ENCODE results near the genes CHI3L1 and BTG2.

DNA sequence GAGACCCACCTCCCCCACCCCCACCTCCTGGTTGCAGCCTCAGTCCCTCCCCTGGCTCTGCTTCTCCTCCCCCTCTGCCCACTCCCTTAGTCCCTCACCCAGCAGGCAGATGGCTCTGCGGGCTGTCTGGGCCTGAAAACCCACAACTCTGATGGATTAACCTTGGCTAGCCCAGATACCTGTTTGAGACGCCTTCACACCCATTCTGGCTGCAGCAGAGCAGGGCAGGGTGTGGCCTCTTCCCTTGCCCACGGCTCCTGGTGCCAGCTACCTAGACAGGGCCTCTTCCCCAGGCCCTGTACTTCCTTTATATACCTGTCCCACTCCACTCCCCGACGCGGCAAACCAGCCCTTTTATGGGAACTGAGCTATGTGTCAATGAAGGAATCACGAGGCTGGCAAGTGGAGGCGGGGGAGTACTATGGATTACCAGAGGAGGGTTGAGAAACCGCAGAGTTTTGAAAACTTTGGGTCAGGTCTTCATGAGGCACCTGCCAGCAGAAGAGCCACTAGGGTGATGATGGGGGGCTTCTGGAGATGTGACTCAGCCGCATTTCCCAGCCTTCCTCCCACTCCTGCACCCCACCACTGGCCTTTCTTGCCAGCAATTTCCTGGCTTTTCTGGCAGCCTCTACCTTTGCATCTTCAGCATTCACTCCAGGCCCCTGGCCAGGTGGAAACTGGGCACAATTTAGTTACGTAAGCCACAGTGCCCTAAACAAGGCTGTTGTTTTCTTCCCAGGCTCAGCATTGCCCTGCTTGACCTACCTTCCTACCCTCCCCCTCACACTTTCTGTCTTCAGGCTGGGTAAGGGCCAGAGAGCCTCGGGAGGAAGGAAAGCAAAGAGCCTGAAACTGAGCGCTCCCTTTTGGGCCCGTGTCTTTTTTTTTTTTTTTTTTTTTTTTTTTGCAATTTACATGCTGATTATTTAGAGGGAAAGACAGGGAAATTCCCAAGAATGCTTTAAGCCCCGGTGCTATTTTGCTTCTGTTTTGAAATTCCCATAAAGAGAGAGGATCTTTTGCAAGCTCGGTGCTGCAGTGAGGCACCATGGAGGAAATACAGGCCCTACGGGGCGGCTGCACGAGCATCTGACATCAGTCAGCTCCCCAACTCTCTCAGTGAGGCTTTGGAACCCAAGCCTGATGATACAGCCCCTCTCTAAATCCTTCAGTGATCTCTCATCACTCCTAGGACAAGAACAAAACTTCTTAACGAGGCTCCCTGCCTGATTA lies at the start of gene CHI3L1:
Gene CHI3L1 (minus strand): TSS at position 285 of the 1,236 bp plus-strand sequence.
- RRBS, result no CpG with 5 or more reads among the region's 20 CpGs

- RRBS, result 13% methylated on average over 6 of the region's 37 CpGs
Observed at GRCh38 chr1:203267260-203268213, 37.8 kb upstream of the BTG2 start.

DNA sequence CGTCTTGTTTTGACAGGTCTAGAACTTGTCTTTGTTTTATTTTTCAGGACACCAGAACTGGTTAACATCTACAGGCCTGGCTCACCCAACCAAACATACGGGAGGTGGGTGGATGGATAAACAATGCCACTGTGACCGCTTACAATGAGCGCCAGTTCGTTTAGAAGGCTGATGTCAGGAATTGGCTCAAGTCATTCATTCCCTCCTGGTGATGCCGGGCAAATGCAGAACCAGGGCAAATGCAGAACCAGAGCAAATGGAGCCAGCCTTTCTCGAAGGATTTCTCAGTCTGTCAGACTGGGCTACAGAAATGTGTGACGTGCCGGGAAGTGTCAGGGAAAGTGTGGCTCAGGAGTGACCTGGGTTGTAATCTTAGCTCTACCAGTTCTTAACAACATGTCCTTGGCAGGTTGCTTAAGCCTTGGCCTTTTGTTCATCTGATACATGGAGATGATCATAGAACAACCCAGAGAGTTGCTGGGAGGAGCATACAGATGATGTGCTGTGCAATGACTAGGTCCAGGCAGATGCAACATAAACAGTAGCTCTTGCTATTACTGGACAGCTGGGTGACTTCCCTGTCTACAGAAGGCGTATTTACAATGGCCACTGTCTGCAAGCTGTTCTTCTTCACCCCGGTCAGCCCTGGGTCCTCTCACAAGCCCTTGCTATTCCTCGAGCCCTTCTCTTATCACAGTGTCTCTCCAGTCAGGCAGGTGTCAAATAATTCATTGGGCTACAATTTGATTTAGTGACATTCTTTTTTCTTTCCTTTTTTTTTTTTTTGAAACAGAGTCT lies 30.4 kb upstream of the BTG2 start:
- RRBS, result 46% methylated on average over 3 of the region's 12 CpGs

DNA sequence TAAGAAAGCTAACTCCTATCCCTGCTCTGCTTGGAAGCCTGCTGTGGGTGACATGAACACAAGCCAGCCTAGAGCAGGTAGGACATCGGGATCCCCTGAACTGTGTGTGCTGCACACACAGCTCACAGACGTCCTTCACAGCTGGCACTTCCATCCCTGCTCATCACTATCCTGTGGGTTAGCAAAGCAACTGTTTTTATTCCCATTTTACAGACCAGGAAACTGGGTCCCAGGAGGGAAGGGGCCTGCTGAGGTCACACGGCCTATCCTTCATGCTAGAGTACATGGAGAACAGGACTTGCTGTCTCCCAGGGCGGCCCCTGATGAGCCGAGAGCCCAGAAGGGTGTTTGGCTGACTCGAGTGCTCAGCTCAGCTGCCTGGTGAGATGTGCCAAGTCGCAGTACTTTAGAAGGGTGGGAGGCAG lies 28.4 kb upstream of the BTG2 start:
- RRBS, result no CpG with 5 or more reads among the region's 7 CpGs

DNA sequence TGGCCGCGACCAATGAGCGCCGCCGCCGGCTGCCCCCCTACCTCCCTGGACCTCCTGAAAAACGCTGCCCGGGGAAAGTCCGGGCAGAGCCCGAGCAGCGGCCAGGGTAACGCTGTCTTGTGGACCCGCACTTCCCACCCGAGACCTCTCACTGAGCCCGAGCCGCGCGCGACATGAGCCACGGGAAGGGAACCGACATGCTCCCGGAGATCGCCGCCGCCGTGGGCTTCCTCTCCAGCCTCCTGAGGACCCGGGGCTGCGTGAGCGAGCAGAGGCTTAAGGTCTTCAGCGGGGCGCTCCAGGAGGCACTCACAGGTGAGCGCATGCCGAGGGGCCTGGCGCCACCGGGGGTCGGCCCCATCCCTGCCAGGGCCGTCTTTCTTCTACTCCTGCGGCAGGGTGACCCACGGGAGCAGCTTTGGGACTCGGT lies at the start of gene BTG2:
Gene BTG2 (plus strand): TSS at position 86 of the 430 bp plus-strand sequence.
- RRBS, result 2% methylated on average over 23 of the region's 40 CpGs

- RRBS, result no CpG with 5 or more reads among the region's 20 CpGs
Observed at GRCh38 chr1:203324942-203326077, 20.0 kb downstream of the BTG2 start.

GRCh38 chr1:203328302-203329402 lies 22.3 kb downstream of the FMOD start:
- RRBS, result no CpG with 5 or more reads among the region's 18 CpGs

DNA sequence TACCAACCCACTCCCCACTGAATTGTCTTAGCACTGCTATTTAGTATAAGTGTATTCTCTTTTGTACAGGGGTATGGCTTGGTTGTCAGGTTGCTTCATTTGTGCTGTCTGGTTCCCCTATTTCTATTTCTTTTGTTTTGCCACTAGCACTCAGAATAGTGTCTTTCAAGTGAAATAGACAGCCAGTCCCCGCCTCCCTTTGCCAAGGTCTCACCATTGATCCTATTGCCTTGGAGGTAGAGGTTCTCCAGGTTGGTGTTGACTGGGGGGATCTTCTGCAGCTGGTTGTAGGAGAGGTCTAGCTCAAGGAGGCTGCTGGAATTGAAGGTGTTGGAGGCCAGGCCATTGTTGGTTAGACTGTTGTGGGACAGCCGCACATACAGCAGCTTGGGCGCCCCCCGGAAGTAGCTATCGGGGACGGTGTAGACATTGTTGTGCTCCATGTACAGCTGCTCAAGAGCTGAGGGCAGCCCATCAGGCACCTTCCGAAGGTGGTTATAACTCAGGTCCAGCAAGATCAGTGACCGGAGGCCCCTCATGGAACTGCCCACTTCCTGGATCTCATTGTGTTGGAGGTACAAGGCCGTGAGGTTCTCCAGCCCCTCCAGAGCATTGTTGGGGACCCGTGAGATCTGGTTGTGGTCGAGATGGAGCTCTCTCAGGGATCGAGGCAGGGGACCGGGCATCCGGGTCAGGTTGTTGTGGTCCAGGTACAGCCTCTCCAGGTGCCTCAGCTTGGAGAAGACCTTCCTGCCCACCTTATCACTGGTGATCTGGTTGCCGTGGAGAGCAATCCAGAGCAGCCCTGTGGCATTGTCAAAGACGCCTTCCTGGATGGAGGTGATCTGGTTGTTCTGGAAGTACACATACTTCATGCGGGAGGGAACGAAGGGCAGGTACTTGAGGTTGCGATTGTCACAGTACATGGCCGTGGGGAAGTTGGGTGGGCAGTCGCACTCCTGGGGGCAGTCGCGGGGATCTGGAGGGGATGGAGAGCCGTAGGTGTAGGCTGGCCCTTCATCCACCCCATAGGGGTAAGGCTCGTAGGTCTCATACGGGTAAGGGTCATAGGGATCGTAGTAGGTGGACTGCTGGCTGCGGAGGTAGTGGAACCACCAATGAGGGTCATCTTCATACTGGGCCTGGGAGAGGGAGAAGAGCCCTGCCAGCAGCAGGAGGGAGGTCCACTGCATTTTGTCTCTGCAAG lies 3.4 kb downstream of the FMOD start:
- RRBS, result no CpG with 5 or more reads among the region's 28 CpGs

DNA sequence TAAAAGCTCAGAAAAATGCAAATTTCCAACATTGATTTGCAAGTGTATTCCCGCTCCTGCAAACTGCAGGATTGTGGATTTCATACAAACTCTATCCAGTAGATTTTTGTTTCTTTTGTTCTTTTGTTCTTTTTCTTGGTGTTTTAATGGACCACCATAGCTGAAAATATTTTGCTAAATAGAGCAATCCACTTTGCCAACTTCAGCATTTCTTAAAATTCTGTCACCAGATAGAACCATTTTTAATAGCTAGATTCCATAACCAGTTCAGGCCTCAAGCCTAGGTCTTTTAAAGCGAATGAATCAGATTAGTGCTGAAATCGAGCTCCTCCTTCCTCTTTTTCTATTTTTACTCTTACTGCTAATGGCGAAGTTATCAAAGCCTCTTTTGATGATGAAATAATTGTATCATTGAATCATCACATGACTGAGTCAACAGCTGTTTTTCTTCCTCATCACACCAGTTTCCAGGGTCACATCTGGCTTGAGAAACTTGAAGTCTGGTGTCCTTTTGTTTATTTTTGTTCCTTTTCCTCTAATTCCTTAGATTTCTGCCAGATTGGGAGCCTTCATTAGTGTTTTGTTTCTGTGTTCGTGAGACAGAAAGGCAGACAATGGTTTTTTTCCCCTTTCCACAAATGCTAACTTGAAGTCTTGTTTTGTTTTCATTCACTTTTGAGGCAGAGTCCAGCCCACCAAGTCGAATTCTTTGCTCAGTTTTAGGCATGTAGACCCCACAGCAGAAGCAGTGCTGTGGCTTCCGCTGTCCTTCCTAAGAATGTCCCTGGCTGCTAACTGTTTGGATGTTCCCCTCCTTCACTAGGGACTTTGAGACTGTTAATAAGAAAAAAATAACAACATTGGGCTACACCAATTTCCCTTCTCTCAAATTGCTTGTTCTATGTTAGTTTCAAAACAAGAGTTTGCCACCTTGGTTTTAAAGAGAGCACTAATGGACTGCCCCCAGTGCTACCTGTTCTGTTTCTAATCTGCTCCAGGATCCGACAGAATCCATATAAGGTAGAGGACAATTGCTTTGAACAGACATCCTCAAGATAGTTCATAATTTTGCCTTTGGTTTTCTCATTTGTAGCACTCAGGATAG lies 51.8 kb upstream of the FMOD start:
- RRBS, result no CpG with 5 or more reads among the region's 8 CpGs

GRCh38 chr1:203442403-203443516 lies 32.8 kb upstream of the PRELP start:
- RRBS, result 60% methylated on average over 3 of the region's 14 CpGs

DNA sequence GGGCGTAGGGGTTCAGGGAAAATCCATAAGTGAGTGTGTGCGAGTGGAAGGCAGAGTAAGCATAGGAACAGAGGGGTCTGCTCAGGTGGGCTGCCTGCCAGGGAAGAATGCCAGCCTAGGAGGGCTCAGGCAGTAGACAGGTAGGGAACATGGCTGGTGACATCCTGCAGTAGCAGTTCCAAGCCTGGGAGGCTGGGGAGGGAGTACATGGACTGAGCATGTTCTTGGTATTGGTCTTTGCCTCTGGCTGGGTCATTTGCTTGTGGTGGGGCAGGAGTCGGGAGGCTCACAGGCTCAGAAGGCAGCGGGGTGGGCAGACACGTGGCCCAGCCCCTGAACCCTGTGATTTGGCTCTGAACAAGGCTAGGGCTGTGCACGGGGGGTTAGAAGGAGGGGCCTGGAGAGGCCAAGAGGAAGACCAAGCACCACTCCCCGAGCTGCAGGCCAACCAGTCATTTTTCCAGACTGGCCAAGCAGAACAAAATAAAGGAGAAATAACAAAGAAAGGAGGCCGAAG lies 9.7 kb upstream of the PRELP start:
- RRBS, result no CpG with 5 or more reads among the region's 8 CpGs

DNA sequence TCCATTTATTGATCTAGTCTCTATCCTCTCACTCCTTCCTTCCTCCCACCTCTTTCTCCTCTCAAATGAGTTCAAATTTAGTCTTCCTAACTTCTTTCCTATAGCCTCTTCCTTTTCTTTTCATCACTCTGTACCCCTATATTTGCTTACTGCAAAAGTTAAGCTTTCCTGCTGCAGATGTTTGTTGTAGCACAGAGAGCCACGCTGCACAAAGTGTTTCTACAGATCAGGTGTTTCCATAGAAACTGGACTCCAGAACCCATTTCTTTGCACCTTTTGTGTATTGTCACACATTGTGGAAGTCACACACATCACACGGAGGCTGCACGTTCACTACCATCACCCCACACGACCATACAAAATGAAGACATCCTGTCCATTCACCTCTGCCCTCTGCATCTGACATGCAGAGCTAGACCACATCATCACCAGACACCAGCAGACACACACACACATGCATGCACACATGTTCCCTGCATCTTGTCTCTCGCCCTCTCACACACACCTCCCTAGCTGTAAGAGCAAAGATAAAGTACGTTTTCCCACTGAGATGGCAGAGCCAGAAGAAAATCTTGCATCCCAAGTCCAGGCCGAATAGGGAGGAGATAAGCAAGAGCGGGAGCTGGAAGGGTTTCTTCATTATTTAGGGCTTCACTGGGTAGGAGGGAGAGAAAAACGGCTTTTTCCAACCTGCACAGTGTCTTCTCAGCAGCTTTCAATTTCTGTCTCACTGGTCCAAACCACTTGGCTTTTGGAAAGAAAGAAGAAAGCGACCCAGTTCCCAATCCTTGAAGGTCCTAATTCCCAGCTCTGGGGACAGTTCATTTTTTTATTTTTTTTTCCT lies 625 bp downstream of the PRELP start:
- RRBS, result no CpG with 5 or more reads among the region's 10 CpGs

DNA sequence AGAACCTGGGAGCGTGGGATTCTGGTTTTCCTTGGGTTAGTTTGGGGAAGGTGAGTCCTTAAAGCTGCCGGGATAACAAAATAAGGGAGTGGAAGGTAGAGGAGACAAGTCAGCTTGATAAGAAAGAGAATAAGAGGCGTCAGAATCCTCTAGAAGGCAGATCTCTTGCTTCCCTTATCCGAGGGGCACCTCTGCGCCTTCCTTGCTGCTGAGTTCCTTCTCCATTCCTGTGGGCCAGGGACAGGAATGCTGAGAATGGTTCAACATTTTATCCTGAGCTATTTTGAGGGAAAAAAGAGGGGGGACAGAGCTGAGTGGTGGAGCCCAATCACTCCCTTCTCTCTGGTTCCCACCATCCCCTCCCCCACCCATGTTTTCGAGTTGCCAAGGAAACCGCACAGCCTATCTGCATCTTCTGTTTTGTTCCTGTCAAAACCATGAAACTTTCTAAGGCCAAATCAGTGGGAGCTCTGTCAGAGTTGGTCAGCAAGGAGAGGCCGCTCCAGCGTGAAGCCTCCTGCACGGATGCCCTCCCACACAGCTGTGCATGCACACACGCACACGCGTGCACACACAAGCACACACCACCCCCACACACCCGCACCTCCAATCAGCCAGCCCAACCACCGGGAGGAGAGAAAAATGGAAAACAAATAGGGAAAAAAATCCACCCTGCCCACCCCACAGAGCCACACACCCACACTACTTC lies 54.6 kb upstream of the ATP2B4 start:
- RRBS, result no CpG with 5 or more reads among the region's 15 CpGs

- RRBS, result no CpG with 5 or more reads among the region's 6 CpGs
Observed at GRCh38 chr1:203607101-203607764, 19.4 kb upstream of the ATP2B4 start.

- RRBS, result no CpG with 5 or more reads among the region's 9 CpGs
Observed at GRCh38 chr1:203692344-203693727, 66.2 kb downstream of the ATP2B4 start.

DNA sequence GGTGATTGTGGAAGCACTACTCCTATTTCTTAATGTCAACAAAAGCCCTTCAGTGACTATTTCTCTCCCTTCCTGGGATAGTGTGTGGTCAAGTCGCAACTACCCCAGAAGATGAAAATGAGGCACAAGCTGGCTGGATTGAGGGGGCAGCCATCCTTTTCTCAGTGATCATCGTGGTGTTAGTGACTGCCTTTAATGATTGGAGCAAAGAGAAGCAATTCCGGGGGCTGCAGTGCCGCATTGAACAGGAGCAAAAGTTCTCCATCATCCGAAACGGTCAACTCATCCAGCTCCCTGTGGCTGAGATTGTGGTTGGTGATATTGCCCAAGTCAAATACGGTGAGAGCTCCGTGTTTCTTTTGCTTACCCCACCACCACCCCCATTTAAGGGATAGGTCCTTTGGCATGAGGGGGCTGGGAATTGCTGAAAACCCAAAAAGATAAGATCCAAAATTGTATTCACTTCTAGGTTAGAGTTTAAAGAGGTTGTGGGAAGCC lies 65.6 kb upstream of the LAX1 start:
- RRBS, result no CpG with 5 or more reads among the region's 8 CpGs

GRCh38 chr1:203729482-203729832 lies 35.5 kb upstream of the LAX1 start:
- RRBS, result no CpG with 5 or more reads among the region's 5 CpGs

DNA sequence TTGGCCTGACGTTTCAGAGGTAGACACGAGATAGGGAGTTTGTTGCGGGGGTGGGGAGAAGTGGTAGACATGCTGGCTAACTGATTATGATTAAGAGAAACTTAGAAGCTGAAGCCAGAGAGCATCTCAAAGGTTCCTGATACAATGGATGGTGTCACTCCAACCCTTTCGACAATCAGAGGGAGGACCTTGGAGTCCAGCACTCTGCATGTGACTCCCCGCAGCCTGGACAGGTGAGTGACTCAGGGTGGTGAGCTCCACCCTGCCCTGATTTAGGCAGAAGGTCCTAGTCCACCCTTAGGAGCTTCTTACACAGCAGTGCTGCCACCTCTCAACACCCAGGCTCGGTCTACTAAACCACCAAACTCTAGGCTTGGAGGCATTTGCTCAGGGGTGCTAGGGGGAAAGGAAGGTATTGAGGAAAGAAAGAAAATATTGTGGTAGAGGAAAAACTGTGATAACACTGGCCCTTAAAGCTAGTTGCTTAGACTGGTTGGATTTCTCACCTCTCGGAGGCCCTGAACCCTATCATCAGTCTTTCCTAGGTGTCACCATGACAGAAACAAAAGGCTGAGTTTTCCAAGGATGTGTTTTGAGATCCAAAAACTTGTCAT lies 546 bp downstream of the LAX1 start:
- RRBS, result no CpG with 5 or more reads among the region's 7 CpGs

GRCh38 chr1:203846981-203847821 lies 14.2 kb upstream of the SNRPE start:
- RRBS, result no CpG with 5 or more reads among the region's 11 CpGs

DNA sequence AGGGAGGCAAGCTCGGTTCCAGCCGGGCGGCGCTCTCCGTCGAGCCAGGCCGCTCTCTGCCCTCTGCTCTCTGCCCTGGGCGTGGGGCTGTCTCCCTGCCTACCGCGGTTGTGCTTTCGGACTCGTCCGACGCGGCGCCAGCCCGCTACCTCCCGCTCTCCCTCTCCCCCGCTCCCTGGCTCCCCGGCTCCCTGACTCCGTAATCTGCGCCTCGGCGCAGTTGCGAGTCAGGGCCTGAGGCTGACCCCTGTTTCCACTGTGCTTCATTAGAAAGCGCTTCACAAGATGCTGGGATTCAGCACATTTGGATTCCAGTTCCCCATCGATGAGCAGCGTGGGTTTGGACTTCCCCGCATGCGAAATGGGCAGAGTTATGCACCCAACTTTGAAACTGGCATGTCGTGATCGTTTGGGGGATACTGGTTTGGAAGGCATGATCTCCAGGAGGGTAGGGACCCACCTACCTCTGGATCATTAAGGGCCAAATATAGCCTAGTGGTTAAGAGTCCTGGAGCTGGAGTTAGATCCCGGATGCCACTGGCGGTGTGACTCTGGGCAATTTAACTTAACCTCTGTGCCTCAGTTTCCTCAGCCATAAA lies 2.3 kb downstream of the SOX13 start:
- RRBS, result 1% methylated on average over 2 of the region's 34 CpGs

Data from pericardium (tissue), 1 donor.